Metastatic Breast Carcinoma in the Ovary (tissue), 3 donors: ENCODE results near the gene MAP3K3.

- PRO-cap, 3 experiments: no peak in any of the 3 experiments
Observed at GRCh38 chr17:63452907-63453647, 7.0 kb upstream of the CYB561 start.

DNA sequence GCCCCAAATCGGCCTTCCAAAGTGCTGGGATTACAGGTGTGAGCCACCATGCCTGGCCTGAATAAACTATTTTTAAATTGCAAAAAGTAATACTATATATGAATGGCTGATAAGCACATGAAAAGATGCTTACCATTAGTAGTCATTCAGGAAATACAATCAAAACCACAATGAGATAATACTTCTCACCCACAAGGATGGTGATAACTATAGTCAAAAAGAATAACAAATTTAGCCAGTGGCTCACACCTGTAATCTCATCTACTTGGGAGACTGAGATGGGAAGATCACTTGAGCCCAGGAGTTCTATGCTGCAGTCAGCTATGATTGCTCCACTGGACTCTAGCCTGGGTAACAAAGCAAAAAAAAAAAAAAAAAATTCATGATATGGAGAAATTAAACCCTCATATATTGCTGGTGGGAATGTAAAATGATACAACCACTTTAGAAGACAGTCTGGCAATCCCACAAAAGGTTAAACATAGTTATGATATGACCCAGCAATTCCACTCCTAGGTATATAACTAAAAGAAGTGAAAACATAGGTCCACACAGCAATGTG is 2.3 kb upstream of the TACO1 start:
- PRO-cap, 3 experiments: no peak in any of the 3 experiments

DNA sequence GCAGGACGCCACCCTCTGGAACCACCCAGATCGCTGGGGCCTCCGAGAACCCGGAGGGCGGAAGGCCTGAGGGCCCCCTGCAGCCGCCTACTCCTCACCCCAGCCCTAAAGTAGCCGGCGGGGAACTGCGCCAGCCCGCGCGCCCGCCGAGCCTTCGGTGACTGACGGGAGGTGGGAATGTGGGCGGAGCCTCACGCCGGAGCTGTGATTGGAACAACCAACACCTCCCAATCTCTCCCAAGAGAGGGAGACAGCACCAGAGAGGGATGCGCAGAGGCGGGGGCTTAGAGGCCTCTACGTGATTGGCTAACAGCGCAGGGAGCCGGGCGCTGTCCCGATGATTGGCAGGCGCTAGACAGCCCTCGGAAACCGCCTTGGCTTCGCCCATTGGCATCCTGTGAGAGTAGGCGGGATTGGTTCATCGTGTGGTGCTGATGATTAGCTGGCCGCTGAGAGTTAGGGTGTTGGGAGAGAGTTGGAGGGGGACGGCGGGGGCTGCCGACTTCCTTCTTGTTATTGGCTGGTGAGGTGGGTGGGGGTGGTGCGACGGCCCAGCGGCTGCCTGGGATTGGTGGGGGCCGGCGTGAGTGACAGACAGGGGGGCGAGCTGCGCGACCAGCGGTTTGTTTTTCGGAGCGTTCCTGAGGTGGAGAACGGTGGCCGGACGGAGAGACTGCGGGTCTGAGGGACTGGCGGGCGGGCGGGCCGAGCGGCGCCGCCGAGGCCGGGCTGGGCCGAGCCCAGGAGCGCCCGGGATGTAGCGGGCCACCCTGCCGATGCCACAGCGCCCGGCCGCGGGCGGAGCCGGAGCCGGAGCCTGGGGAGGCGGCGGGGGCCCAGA is at the start of gene MAP3K3:
Gene MAP3K3 (plus strand): TSS at position 626 of the 841 bp plus-strand sequence.
- PRO-cap, 3 experiments: peak in 3 of 3 experiments; most common plus-strand start position 635 of the sequence (in 2); most common minus-strand start position 163 of the sequence (in 2)

DNA sequence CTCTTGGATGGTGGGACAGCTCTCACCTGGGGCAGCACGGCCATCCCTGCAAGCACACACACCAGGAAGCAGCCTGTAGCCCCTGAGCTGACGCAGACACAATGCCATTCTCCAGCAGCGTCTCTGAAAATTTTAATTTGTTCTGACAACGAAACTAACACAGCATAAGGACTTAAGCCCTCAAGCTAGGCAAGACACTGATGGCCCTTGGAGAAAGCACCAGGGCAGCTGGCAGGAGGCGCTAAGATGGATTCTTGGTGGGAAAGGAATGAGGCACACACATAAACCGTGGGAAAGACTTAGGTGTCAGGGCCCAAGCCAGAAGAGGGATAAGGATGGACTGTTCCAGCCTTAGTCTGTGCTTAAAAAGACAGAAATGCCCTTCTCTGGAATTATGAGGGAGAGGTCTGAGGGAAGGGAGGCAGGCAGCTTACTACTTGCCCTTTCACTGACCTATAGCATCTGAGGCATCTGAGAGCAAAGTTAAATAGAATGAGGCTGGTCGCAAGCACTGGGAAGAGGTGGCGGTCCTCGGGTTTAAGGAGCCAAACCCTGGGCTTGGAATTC is 2.9 kb upstream of the LIMD2 start:
- PRO-cap, 3 experiments: no peak in any of the 3 experiments

- PRO-cap, 3 experiments: no peak in any of the 3 experiments
Observed at GRCh38 chr17:63828273-63828878, 913 bp upstream of the FTSJ3 start.

- PRO-cap, 3 experiments: no peak in any of the 3 experiments
Observed at GRCh38 chr17:63829244-63829736, 1.8 kb upstream of the FTSJ3 start.

GRCh38 chr17:63927413-63927889 is 4.7 kb downstream of the CD79B start:
- PRO-cap, 3 experiments: no peak in any of the 3 experiments

DNA sequence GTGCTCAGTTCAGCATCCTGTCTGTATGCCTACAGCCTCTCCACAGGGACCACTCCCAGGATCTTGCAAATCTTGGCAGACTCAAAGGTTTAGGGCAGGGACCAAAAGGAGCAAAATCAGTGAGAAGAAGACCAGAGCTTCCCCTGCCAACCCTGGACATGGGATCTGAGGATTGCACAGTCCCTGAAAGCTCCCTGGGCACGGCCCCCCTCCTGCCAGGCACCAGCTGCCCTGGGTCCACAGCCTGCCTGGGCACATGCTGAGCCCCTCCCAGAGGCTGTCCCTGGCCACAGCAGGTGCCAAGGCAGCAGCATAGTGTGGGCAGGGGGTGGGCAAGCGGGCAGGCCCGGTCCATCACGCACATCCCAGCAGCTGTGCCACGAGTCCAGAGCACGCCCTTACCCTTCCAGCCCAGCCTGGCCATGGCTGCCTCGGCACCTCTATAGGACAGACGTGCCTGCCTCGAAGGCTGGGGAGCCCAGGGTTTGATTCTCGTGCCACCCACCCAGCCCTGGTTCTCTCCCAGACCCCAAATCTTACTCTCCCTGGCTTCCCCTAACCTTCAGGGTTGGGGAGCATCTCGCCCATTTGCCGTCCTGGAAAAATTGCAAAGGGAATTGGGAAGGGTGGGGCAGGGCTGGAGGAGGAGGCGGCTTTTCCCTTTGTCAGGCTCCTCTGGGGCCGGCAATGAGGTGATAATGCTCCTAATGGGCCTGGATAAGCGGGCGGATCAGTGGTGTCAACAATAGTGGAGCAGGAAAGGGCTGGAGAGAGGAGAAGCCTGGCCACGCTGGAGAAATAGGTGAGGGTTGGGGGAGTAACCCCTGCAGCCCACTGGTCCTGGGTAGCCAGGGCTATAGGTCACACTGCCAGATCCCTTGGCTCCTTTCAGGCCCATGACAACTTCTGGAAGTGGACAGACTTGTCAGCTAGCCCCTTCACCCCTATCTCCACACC is 12.5 kb downstream of the SCN4A start:
- PRO-cap, 3 experiments: no peak in any of the 3 experiments

- PRO-cap, 3 experiments: no peak in any of the 3 experiments
Observed at GRCh38 chr17:64005333-64006356, 7.5 kb downstream of the PRR29 start.

- PRO-cap, 3 experiments: no peak in any of the 3 experiments
Observed at GRCh38 chr17:64024037-64024809, 3.8 kb upstream of the ICAM2 start.

DNA sequence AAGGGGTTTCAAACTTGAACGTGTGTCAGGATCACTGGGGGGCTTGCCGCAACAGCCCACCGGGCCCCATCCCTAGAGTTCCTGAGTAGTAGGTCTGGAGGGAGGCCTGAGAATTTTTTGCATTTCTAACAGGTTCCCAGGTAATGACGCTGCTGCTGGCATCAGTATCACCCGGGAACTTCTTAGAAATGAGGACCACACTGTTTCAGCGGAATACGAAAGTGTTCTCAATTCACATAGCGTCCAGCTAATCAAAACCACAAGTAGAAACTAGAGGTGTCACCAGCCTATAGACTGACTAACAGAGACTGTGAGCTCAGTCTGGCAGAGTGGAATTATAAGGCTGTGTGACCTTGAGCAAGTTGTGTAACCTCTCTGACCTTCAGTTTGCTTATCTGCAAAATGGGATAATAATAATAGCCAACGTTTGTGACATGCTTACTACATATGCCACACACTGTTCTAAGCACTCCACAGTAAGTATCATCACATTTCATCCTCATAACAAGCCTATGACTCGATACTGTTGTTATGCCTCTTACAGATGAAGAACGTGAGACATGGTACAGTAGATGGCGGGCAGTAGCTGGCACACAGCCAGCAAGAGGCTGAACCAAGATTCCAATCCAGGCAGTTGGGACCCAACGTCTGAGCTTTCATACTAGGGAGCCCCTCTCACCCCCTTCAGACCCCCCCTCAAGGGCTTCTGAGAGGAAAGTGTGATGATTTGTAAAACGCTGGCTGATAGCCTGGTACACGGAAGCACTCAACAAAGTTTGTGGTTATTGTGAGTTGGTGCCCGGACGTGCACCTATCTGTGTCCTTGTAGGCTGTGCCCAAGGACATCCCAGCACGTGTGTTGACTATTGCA is 4.6 kb upstream of the ICAM2 start:
- PRO-cap, 3 experiments: no peak in any of the 3 experiments

DNA sequence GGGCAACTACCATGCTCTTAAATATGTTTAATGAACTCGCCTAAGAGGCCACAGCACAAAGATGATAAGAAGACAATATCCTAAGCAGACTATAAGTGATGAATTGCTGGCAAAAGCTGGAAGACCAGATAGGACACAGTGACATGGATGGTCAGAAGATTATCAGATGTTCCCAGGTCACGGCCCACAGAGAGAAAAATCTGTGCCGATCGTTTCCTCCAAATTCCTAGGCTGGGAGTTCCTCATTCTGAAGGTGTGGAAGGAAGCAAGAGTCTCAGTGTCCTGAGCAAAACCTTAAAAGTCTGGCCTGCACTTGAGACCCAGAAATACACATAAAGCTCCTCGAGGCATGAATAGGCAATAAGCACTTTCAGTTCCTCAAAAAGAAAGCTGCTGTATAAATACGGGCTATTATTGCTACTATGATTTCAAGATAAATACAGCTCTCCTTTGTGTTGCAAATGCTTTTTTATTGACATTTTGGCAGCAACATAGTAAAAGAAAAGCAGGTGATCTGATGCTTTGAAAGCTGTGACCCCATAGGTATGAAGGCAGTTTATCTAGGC is 53.8 kb upstream of the ICAM2 start:
- PRO-cap, 3 experiments: no peak in any of the 3 experiments

GRCh38 chr17:64091996-64092651 is 37.8 kb downstream of the ERN1 start:
- PRO-cap, 3 experiments: no peak in any of the 3 experiments

GRCh38 chr17:64133539-64133863 is 3.6 kb upstream of the ERN1 start:
- PRO-cap, 3 experiments: no peak in any of the 3 experiments

- PRO-cap, 3 experiments: no peak in any of the 3 experiments
Observed at GRCh38 chr17:64178051-64178757, 48.3 kb upstream of the ERN1 start.

DNA sequence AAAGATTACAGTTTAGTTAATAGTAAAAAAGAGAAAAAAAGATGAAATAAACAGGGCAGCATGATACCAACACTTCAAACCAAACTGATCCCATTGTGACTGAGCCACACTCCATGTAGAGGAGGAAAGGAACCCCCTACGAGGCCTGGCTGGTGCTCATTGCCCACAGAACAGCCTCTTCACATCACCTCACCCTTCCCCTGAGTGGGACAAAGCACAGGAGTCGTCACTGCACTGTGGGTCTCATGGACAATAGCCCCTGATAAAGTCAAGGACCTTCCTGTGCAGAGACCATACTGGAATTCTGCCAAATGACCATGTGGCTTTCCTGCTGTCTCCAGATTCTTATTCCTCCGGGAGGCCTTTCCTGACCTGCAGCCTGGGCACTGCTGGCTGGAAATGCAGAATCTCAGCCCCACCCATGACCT is 60.4 kb upstream of the ERN1 start:
- PRO-cap, 3 experiments: no peak in any of the 3 experiments

DNA sequence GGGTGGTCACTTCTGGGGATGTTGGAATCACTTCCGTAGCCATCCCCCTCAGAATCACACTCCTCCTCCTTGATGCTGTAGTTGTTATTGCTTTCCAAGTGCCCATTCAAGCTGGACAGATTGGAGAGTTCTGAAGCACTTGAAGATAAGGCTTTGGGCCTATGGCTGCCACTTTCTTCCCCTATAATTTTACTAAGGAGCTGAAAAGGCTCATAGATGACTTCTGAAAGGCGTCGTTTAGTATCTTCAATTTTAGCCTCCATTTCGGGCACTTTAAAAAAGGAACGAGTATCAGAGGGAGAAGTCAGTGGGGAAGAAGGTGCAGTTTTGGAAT is 50.0 kb downstream of the TEX2 start:
- PRO-cap, 3 experiments: no peak in any of the 3 experiments

- PRO-cap, 3 experiments: peak in 1 of 3 experiments; most common plus-strand start chr17:64262109 (in 1)
Observed at GRCh38 chr17:64261738-64262924, 929 bp downstream of the TEX2 start.

DNA sequence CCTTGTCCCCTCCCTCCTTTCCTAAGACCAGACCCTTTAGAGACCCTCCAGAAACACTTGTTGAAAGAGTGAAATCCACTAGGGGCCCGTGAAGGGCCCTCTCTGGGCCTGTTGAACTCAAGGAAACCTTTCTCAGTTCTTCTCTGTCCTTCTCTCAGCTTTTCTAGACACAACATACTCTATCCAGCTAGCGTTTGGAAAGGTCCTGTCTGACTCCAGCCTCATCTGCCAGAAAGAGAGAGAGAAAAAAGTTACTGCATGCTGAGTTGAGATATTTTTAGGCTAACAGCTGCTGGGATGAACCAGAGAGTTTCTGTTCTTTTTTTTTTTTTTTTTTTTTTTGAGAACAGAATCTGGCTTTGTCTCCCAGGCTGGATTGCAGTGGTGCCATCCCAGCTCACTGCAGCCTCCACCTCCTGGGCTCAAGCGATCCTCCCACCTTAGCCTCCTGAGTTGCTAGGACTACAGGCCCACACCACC is 14.8 kb upstream of the TEX2 start:
- PRO-cap, 3 experiments: no peak in any of the 3 experiments

- PRO-cap, 3 experiments: no peak in any of the 3 experiments
Observed at GRCh38 chr17:64356497-64356802, 34.2 kb downstream of the PECAM1 start.